Mononuclear cell (primary cell): ENCODE measurements around the gene TMEM51.

GRCh38 chr1:12501774-12502595 is 116.0 kb downstream of the DHRS3 start:
- RRBS: no CpG with 5 or more reads among the region's 17 CpGs

DNA sequence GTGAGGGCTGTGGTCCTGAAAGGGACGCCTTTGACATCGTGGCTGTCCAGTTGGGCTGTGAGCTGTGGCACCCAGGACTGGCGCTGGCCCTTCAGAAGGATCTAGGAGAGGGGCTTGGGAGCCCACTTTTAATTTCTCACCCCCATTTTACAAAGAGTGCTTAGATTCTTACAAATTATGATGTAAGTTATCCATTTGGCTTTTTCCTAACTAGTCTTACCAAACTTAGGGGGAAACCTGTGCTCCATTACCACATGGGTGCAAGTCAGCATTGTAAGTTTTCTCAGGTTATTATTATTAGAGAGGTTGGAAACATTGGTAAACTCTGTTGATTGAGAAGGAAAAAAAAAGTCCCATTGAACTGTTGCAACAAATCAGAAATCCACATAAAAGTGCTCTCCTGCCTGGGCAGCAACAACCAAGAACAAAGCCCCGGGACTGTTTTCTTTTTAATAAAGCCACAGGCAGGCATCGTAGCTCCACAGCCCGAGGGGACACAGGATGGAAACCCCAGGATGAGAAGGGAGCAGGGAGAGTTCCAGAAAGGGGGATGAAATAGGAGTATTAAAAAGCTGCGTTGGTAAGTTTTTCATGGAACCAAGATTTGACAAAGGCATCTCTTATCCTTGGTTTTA is 108.3 kb downstream of the DHRS3 start:
- RRBS: no CpG with 5 or more reads among the region's 7 CpGs

GRCh38 chr1:12518886-12519562 is 99.0 kb downstream of the DHRS3 start:
- RRBS: no CpG with 5 or more reads among the region's 17 CpGs

DNA sequence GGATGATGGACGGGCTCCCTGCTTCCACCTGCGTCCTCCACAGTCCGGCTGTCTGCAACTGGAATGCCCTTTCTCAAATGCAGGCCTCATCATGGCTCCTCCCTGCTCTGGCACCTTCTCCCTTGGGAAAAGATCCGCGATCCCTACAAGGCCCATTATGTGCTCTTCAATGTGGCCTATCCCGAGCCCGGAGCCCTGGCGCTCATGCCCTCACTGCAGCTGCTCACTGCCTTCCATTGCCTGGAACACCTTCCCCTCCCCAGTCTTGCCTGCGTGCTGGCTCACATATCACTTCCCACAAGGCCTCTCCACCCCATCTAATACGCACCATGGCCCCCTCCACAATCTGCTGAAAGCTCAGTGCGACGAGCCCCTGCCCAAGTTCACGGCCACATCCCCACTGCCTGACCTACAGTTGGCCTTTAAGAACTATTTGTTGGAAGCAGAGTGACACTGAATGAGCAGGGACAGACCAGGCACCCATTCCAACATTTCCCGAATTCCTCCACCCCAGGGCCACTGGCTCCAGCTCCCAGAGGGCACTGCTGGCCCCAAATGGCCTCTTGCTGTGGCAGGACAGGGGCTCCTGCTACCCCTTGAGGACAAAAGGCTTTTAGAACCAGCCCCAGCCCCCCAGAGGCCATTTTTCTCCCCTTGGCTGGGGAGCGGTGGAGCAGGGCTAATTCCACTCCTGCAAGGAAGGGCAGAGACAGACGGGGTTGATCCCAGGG is 64.9 kb downstream of the DHRS3 start:
- RRBS: no CpG with 5 or more reads among the region's 16 CpGs

DNA sequence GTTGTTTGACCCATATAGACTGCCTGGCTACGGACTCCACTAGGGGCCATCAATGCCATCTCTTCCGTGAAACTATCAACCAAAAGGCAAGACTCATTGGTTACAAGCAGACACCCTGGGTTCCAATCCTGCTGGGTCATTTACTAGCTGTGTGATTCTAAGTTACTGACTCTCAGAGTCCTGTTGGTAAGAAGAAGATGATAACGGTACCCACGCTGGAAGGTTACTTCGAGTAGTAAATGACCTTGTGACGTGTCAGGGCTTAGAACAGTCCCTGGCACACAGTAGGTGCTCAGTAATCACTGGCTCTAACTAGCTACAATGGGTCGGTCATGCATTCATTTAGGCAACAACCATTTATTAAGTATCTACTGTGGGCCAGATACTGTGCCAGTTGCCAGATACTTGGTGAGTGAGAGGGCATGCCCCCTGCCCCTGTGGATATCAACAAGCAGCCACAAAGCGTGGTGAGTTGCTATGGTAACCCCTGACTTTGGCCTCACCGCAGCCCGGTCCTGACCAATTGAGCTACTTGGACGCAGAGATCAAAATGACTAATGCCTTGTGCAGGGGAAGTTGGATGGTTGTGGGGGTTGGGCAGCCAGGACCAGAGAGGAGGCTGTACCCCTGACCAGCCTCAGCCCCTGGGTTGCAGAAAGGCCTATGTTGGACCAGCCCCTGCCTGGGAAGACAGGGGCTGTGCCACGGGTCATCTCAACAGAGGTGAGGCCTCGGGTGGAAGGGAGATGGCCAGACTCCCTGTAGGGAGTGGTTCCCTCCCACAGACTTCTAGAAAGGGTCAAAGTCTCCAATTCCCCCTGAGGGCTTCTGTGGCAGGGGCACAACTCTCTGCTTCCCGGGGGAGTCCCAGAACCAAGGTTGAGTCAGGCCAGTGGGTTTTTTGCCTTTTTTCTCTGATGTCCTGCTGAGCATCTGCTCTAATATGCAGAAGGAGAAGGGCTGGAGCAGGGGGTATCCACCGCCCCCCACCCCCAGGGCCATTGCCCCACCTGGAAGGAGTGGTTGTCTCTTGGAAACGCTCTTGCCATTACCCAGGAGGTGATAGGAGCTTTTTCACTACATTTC is 16.0 kb downstream of the DHRS3 start:
- RRBS: no CpG with 5 or more reads among the region's 16 CpGs

GRCh38 chr1:13456709-13457533 is 46.7 kb downstream of the PRAMEF20 start:
- RRBS: no CpG with 5 or more reads among the region's 16 CpGs

DNA sequence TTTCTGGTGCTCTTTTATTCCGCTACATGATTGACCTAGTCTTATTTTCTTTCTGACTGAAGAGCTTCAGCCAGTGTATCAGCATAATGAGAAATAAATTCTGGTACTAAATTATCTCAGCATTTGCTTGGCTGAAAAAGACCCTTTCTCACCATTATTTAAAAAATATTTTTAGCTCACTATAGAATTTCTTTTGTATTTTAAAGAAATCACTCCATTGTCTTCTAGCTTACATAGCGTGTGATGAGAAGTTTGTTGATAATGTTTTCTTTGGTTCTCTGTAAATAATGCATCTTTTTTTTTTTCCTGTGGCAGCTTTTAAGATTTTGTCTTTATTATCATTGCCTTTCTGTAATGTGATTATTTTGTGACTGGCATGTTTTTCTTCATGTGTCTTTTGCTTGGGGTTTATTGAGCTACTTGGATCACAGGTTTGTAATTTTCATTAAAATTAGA is 389.8 kb downstream of the PRDM2 start:
- RRBS: no CpG with 5 or more reads among the region's 2 CpGs

GRCh38 chr1:14733637-14734056 is 135.2 kb downstream of the KAZN start:
- RRBS: no CpG with 5 or more reads among the region's 12 CpGs

- RRBS: no CpG with 5 or more reads among the region's 6 CpGs
Measured at GRCh38 chr1:14758427-14759241, 160.1 kb downstream of the KAZN start.

DNA sequence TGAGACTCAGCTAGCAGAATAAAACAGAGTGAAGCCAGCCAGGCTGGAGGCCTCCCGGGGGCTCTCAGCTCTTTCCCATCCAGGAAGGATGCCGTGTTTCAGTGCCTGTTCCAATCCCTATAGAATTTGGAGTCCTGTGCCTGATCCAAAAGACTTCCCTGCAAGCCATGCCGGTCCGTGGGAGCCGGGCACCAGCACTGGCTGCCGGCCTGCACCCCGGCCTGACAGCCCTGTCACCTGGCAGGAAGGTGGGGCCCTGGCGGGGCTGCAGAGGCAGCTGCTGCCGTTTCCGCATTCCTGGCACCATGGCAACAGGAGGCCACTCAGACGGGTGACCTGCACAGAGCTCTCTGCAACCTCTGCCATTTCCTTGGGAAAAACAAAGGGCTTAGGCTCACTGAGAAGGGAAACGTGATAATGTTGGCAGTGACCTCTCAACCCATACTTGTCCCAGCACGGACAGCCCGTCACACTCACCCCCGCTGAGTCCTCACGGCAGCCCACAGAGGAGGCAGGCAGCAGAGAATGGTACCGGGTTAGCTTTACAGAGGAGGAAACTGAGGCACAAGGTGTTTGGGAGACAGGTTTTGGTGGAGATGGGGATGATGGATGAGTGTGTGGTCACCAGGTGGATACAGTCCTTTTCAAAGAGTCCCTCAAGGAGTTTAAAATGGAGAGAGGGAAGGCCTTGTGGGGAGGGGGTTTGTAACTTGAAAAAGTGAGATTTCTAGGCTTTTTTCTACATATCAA is 63.1 kb upstream of the TMEM51 start:
- RRBS: 14% methylated on average over 2 of the region's 17 CpGs

GRCh38 chr1:15116958-15117812 is 36.4 kb upstream of the TMEM51 start:
- RRBS: no CpG with 5 or more reads among the region's 15 CpGs

GRCh38 chr1:15153339-15153860 is at the start of gene TMEM51:
Gene TMEM51, plus strand, starts transcription at chr1:15153747.
- RRBS: 2% methylated on average over 31 of the region's 52 CpGs

DNA sequence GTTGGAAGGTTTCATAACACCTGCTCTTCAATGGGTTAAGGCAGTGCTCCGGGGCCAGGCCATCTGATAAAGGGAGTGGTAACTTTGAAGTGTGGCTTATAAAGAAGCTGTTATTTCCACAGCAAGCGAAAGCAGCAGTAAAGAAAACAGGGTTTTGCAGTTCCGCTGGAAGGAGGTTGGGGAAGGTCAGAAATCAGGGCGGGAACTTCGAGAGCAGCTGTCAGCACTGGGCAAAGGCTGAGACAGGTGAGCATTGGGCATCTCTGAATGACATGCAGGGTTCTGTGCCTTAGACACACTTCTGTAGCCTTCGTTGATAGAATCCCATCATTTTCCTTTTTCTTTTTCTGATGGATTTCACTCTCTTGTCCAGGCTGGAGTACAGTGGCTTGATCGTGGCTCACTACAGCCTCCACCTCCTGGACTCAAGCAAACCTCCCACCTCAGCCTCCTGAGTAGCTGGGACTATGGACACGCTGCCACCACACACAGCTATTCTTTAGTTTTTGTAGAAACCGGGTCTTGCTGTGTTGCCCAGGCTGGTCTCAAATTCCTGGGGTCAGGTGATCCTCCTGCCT is 20.5 kb downstream of the TMEM51 start:
- RRBS: no CpG with 5 or more reads among the region's 9 CpGs

DNA sequence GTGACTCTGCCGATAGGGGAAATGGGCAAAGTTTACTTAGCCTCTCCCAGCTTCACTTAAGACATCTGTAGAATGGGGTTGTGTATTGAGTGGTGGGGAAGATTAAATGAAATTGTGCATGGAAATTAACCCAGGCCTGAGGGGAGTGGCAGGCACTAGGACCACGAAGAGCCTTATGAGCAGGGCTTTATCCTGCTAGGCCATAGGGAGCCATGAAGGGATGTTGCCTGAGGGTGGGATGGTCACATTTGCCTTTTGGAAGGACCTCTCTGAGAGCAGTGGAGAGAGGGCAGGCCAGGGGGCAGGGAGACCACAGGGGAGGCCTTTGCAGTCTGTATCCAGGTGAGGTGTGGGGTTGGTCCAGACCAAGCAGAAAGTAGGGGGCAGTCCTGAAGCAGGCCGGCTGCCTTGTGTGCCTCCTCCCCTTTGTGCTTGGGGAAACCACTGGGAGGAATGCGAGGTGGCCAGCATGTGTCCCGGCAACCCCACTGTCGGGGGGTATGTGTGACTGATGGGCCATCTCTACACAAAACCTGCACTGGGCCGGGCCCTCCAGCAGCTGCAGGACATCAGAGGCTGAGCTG is 33.1 kb downstream of the TMEM51 start:
- RRBS: 86% methylated on average over 3 of the region's 7 CpGs

DNA sequence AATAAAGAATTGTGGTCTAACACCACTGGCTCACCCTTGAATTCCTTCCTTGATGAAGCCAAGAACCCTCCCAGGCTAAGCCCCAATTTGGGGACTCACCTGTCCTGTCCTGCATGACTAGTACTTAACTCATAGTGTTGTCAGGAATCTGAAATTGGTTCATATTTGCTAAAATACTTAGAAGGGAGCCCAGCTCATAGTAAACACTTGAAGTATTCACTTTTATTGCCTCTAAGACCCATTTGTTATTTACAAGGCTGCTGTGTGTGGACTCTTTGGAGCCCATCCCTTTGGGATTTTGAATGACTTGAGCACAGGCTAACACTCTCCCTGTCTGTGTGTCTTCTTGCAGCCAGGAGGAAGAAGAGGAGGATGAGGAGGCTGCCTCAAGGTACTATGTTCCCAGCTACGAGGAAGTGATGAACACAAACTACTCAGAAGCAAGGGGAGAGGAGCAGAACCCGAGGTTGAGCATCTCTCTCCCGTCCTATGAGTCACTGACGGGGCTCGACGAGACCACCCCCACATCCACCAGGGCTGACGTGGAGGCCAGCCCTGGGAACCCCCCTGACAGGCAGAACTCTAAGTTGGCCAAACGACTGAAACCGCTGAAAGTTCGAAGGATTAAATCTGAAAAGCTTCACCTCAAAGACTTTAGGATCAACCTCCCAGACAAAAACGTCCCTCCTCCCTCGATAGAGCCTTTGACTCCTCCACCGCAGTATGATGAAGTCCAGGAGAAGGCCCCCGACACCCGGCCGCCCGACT is 27.9 kb upstream of the FHAD1 start:
- RRBS: no CpG with 5 or more reads among the region's 17 CpGs

DNA sequence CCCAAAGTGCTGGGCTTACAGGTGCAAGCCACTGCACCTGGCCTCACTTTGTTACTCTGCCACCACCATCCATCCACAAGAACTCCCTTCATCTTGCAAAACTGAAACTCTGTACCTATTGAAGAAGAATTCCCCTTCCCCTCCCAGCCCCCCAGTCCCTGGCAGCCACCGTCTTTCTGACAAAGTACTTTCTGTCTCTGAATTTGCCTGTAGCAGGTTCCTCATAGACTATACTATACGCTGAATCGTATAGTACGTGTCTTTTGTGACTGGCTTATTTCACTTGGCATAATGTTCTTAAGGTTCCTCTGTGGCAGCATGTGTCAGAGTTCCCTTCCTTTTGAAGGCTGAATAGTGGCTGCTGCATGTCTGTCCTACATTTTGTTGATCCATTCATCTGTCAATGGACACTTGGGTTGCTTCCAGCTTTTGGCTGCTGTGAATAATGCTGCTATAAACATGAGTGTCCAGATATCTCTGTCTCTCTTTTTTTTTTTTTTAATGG is 11.1 kb downstream of the FHAD1 start:
- RRBS: no CpG with 5 or more reads among the region's 4 CpGs

DNA sequence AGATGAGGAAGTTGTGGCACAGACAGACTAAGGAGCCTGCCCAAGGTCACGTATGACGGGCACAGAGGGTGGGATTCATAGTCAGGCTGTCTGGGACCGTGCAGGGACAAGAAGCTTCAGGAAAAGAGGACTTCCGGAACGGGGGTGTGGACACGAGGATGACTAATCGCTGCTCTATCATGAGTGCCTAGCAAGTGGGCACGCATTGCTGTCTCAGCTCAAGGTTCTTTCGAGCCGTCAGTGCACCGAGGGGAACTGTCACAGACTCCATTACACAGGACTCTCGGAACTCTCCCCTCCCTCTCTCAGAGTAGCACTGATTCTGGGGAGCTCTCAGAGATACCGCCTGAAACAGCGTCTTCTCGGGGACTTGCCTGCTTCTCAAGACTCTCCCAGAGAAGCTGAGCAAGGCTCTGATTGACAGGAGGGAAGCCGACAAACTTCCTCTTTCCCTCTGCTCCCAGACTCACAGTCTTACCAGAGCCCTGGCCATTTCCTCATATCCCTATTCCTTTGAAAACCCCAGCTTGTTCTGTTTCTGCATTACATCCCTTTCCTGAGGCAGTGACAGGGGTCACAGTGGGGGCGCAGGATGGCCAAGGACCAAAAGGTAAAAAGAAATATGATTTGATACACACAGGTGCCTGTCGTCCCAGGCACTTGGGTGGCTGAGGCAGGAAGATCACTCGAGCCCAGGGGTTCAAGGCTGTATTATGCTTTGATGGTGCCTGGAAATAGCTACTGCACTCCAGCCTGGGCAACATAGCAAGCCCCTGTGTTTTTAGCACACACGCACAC is 14.4 kb downstream of the FHAD1 start:
- RRBS: no CpG with 5 or more reads among the region's 20 CpGs

GRCh38 chr1:15410325-15411306 is 928 bp downstream of the EFHD2 start:
- RRBS: 2% methylated on average over 16 of the region's 54 CpGs

DNA sequence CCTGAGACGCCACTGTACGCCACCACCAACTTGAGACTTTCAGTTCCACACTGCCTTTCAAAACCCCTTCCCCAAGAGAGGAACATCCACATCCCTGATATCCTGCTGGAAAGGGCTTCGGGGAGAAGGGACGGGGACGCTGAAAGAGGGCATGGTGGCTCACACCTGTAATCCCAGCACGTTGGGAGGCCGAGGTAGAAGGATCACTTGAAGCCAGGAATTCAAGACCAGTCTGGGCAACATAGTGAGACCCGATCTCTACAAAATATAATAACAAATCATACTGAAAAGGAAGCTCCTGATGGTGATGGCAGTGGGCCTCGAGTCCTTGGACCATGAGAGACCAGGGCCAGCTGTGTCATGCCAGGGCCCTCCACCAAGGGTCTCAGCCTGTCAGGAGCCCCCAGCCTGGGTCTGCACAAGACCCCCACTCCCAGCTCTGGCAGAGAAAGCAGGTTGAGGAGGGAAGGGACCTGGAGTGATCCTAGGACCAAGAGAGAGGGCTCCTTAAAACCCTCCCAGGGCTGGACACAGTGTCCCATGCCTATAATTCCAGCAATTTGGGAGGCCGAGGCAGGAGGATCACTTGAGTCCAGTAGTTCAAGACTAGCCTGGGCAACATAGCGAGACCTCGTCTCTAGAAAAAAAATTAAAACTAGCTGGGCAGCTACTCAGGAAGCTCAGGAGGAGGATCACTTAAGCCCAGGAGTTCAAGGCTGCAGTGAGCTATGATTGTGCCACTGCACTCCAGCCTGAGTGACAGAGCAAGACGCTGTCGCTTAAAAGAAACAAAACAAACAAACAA is 6.6 kb upstream of the CTRC start:
- RRBS: no CpG with 5 or more reads among the region's 14 CpGs

DNA sequence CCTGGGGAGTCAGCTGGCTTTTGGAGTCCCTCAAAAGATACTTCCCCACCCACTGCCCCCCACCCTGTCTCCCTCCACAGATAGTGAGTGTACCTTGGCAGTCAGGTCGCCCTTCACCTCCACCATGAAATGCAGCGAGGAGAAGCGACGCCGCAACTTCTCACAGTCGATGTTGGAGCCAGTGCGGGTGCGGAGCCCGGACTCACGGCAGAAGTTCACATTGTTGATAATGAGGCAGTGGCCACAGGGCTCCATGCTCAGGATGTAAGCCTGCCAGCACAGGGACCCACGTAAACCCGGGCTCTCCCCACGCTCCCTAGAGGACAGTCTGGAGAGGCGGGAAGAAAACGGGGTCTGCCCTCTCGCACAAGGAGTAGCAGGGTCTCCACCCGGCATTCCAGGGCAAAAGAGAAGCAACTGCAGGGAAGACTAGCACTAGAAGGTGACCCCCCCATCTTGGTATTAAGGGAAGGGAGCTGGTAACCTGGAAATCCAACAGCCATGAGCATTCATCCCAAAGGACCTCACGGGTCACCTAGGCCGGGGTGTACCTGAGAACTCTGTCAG is 17.1 kb downstream of the CASP9 start:
- RRBS: 95% methylated on average over 7 of the region's 19 CpGs